Fibroblast of villous mesenchyme (primary cell): ENCODE measurements around a stretch of chr2.

GRCh38 chr2:12106335-12106940 lies 360.0 kb downstream of the LPIN1 start:
- CAGE, long polyA plus RNA: no peak

GRCh38 chr2:12155648-12156188 lies 409.3 kb downstream of the LPIN1 start:
- CAGE, long polyA plus RNA: no peak

GRCh38 chr2:12381708-12381994 lies 335.1 kb upstream of the TRIB2 start:
- CAGE, long polyA plus RNA: no peak

DNA sequence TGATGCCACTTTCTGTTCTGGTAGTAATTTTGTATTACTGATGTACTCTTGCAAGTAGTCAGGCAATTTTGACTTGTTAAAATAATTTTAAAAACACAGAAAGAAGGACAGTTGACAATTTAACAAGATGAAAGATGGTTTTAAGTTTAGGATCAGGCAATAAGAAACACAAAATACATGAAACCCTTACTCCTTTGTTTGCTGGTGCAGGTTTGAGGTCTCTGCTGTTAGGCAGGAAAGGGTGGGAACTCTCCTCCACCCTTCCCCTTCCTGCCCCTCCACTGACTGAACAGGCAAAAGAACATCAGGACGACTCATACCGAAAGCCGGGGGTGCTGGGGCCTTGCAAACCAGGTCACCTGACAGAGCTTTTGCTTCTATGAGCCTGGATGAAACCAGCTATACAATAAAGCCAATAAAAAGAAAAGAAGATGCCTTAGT lies 215.4 kb upstream of the TRIB2 start:
- CAGE, long polyA plus RNA: no peak

GRCh38 chr2:12730949-12731241 lies 14.2 kb downstream of the TRIB2 start:
- CAGE, long polyA plus RNA: no peak

- CAGE, long polyA plus RNA: no peak
These were observed 108.0 kb downstream of the TRIB2 start for GRCh38 chr2:12824824-12824993.

GRCh38 chr2:13522815-13523640 lies 806.3 kb downstream of the TRIB2 start:
- CAGE, long polyA plus RNA: no peak

DNA sequence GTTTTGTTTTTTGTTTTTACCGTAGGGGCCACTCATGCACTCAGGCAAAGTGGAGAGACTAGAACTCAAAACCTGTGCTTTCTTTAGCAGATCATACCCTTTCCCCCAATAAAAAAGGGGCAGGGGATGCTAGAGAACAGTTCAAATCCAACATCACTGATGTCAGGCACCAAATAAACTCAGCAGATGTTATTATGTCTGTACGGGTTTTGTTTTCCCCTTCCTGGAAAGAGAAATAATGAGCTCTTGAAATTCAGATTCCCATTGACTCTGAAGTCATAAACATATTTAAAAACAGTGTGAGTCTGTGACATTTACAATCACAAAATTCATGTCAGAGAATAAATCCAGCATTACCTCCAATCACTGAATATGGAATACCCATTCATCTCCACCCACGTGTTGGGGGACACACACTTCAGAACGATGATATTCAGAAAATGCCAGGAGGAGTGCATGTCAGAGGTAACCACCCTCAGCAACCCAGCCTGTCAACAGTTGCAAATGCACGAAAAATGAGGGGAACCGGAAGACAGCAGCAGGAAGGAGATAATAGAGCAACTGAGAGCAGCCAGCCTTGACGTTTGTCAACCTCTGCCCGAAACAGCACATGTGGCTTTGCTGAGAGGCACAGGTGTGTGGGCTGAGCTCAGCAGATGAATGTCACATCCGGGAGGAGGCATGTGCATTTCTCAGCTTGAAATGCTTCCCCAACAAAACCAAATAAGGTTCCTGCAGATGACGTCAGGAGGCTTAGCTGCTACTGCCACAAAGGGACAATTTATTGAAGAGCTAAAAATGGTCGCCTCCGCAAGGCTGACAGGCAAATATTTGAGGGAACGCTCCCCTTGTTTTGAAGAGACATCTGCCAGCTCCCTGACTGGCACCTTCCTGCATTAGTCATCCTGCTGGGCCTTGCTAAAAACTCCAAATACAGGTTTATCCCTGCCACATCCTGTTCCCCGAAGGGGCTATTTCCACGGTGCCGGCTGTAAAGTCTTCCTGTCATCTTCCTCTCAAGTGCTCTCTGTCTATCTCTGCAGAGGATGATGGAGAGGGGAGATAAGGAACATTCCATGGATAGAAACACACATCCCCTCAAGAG lies 419.1 kb downstream of the NBAS start:
- CAGE, long polyA plus RNA: no peak

DNA sequence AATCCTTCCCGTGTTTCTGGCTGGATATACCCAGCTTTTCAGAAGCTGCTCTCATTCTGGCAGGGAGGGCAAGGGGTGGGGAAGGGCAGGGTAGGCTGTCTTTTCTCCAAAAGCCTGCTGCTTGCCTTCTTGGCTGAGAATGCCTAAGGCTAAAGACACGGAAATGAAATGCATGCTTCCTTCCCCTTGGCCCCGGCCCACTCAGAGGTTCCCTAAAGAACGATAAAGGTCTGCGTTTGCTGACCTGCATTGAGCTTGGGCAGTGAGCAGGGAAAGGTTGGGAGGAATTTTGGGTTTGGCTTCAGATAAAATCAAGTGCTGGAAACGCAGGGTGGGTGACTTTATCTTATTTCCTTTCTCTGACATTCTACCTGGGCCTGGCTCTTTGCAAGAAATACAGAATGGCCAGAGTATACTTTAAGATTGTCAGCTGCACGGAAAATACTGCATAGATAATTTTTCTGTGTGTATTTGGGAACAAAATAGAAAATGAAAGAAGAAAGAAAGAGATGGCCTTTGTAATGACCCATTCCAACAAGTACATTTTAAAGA lies 390.8 kb downstream of the NBAS start:
- CAGE, long polyA plus RNA: no peak

- CAGE, long polyA plus RNA: no peak
These were observed 38.2 kb downstream of the DDX1 start for GRCh38 chr2:15629865-15630278.

DNA sequence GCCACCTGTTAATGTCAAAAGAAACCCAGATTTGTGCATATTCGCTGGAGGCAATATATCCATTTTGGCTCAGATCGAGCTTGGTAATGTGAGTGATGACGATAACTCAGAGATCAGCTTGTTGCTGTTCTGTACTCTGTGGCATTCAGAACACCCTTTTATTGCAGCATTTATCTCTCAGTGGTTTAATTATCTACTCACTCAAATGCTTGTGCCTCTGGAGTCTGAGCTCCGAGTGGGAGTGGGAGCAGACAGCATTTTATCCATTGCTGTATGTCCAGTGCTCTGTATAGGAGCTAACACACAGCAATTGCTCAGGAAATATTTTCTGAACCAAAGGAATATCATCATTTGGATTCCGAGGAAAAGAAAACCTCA lies 183.6 kb downstream of the MYCN start:
- CAGE, long polyA plus RNA: no peak

- CAGE, long polyA plus RNA: no peak
These were observed 99.5 kb downstream of the CYRIA start for GRCh38 chr2:16566212-16566411.

- CAGE, long polyA plus RNA: no peak
These were observed 15.2 kb downstream of the CYRIA start for GRCh38 chr2:16650341-16650964.

GRCh38 chr2:17754850-17755443 lies 1.0 kb downstream of the GEN1 start:
- CAGE, long polyA plus RNA: no peak

DNA sequence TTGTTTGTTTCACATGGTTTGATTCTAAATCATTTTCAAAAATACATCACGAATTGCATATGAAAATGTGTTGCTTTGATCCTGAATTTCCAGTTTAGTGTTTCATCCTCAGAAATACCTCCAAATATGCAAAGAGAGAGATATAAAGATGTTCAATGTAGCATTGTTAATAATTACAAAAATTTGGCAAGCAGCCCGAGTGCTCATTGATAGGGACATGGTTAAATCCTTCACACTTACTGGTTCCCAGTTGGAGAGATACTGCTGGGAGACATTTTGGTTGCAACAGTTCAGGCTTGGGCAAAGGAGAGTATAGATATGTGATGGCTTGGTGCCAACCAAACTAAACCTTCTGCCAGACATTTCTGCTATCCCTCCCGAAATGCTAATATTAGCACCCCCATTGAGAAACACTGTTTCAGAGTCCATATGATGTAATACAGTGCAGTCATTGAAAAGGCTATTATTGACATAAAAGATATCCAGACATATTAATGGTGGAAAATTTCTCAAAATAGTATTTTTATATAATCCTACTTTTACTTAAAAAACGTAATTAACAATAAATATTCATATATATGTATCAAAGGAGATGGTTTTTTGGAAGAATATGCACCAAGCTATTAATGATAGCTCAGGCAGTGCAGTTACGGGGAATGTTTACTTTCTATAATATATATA lies 11.5 kb downstream of the GEN1 start:
- CAGE, long polyA plus RNA: no peak

GRCh38 chr2:17820902-17821474 lies 4.7 kb downstream of the MSGN1 start:
- CAGE, long polyA plus RNA: no peak

DNA sequence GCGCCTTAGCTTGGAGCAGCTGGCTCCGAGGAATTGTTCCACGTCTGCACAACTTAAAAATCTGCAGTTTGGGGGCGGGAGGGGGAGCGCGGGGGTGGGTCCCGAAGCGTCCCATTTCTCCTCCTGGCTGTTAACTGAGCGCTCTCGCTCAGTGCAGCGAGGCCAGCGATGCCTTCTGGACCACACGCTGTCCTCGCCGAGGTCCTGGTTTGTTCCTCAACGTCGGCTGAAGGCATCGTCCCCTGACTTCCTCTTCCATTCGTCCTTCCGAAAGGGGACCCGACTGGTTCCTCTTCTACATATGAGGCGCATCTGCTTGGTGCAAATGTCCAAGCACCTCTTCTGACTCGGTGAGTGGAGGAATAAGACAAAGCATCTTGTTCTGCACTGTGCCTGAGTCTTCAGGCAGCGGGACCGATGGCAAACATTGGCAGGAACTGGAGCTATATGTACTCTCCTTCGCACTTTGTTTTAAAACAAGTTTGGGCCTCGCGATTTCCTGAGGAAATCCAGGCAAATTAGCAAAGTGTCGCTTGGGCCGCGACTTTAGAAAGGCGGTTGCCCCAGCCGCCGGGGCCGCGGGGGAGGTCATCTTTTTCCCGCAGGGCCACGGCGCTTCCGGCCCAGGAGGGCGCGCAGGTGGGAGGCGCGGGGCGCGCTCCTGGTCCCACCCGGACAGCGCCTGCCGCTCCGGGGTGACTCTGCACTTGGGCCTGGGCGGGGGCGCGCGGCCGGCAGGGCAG lies 599 bp upstream of the KCNS3 start:
- CAGE, long polyA plus RNA: no peak

DNA sequence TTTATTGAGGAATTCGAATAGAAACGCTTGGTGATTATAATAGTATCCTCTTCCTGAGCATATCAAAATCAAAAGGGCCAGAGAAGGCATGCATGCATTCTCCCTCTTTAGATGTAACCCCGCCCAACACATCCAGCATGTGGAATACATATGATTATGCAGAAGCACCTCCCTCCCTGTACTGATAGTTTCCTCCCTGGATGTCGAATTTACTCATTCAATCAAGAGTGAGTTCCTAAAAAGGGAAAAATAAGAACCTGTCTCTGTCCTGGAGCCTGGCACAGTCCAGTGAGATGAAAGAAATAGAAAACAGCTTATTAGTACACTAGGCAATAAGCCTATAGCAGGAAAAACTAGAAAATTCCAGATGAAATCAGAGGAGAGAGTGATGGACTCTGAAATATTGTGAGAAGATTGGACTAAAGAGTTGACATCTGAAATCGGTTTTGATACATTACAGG lies 262.8 kb downstream of the RDH14 start:
- CAGE, long polyA plus RNA: no peak

- CAGE, long polyA plus RNA: no peak
These were observed 241.6 kb upstream of the NT5C1B start for GRCh38 chr2:18830954-18831382.

DNA sequence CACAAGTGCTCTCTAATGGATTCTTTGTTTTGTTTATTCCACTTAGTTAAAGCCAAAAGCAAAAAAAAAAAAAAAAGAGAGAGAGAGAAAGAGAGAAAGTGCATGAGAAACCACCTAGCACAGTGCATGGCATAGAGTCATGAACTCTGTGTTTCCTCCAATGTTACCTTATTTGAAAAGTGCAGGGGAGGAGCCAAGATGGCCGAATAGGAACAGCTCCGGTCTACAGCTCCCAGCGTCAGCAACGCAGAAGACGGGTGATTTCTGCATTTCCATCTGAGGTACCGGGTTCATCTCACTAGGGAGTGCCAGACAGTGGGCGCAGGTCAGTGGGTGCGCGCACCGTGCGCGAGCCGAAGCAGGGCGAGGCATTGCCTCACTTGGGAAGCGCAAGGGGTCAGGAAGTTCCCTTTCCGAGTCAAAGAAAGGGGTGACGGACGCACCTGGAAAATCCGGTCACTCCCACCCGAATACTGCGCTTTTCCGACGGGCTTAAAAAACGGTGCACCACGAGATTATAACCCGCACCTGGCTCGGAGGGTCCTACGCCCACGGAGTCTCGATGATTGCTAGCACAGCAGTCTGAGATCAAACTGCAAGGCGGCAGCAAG lies 52.7 kb downstream of the OSR1 start:
- CAGE, long polyA plus RNA: no peak